LHCN-M2 (cell line): ENCODE measurements around a stretch of chr3.

DNA sequence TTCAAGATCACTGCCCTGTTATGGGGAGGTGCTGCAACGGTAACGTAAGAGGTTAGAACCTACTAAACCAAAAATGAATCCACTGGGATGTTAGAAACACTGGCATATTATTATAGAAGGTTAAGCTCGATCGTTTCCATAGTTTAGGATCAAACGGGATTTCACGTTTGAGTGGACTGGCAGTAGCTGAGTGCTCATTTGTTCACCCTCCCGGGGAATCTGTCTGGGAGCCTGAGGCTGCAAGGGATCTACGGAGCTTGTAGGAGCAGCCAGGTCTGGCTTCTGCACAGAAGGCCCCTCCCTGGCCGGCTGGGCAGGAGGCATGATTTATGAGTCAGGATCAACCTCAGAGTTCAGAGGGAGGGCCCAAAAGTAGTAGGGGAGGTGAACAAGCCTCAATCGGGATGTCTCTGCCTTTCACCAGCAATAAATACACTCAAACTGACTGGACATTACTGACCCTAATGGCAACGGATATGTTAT lies 109.4 kb upstream of the LMOD3 start:
- RAMPAGE, long total RNA = no peak

DNA sequence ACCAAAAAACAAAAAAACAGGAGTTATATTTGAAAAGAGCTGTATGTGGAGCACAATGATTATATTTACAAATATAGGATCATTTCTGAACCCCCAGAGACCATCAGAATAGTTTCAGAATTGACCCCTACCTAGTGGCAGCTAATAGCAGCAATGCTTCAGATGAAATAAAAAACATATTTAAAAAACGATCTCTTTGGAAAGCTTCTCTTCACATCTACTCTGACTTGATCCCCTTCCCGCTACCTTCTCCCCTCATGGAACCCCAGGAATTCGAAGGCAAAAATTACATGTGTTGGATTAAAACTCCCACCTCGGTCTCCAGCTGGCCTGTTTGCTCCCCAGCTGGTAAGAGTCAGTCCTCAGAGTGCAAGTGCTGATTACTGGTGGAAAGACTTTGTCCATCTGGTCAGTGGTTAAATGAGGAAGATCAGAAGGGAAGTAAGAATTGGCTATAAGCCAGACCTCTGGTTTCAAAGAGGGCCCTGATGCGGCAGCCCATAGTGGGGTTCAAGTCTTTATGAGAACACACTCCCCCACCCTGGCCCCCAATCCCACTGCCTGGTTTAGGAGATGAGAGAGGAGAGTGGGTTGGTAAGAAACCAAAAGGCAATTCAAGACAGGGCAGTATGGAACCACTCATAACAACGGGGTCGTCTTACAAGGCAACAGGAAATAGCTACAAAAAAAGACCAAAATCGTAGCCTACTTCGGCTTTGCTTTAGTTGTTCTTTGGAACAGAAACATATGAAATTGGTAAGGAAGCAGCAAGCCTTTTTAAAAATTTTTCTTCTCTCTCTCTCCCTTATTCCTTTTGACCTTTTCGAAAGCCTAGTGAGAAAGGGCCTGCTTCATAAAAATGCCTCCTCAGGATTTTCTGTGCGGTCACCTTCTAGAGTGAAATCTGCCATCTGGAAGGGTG lies 65.1 kb downstream of the FRMD4B start:
- RAMPAGE, long total RNA = no peak

DNA sequence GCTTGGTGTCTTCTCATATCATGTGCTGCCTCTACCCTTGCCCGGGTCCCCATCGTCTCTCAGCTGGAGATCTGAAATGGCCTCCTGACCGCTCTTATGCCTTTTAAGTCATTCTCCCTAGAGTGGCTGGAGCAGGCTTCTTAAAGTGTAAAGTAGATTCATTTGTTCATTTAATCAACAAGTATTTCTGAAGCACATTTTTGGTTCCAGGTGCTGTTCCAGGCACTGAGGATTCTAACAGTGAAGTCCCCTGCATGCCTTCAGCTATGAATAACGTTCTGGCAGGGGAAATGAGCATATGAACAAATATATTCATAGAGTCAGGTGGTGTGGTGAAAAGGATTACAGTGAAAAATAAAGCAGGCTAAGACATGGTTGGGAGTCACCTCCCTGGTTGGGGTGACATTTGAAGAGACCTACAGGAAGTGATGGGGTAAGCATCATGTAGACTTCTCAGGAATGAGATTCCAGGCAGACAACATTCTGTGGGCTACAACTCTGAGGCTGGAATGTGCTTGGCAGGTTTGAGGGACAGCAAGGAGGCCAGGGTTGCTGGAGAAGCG lies 15.1 kb downstream of the FRMD4B start:
- RAMPAGE, long total RNA = no peak

DNA sequence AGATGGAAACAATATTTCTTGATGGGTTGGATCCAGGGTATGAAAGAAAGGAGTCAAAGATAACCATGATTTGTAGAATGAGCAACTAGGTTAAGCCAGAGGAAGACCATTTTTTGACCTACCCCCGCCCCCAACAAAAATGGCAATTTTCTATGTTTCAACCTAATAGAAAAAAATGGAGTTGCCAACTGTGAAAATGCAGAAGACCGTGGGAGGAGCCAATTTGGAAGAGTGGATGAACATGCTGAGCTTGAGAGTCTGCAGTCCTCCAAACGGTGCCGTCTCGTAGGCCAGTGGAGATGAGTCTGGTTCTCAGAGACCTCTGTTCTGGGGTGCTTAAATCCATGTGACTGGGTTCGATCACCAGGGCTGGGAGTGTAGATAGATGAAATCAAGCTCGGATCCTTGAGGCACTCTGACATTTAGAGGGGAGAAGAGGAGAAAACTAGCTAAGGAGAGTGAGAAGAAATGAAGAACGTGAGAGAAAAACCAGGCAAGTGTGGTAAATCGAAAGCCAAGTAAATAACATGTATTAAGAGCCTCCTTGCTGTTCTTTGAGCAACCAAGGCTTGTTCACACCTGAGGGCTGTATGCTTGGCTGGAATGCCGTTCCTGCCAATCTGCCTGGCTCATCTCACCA lies 190.7 kb downstream of the MITF start:
- RAMPAGE, long total RNA = no peak

DNA sequence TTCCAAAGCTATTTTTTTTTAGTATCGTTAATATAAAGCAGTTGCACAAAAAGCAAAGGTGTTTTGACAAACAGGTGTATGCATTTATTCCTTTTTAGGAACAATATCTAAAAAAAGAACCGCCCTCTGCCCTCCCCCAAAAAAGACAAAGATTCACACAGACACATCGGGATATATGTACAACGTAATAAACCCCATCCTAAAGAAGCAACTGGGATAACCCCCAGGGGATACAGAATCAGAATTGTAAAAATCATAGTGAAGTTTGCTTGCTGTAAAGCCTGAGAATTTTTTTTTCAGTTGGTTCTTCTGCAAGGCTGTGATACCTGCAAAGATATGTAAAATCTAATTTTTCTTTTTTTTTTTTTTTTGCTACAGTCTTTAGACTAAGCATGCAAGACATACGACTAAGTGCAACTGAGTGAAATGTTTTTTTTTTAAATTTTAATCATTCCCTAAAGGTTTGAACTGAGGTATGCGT lies 627.4 kb downstream of the FOXP1 start:
- RAMPAGE, long total RNA = no peak

DNA sequence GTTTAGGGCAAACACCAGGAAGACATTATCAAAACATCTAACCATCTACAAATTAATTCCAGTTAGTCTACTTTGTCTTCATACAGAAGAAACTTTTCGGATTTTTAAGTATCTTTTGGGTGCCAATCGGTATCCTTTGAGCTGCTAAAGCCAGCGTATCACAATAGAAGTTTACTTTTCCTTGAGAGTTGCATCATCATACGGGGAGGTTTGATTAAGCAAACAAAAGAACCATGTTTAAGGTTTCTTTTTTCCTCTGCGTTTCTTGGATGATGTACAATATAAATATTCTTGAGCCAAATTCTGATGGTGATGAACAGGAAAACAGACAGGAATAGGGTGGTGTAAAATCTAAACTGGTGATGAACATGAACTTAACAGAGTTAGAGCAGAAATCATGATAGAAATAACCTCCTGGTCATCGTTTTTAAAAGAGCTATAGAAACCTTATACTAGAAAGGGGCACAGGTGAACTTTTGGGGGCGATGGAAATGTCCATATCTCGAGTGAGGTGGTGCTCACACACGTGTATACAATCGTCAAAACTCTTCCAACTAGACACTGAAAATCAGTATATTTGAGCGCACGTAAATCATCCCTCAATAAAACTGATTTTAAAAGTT lies 527.8 kb downstream of the FOXP1 start:
- RAMPAGE, long total RNA = no peak

DNA sequence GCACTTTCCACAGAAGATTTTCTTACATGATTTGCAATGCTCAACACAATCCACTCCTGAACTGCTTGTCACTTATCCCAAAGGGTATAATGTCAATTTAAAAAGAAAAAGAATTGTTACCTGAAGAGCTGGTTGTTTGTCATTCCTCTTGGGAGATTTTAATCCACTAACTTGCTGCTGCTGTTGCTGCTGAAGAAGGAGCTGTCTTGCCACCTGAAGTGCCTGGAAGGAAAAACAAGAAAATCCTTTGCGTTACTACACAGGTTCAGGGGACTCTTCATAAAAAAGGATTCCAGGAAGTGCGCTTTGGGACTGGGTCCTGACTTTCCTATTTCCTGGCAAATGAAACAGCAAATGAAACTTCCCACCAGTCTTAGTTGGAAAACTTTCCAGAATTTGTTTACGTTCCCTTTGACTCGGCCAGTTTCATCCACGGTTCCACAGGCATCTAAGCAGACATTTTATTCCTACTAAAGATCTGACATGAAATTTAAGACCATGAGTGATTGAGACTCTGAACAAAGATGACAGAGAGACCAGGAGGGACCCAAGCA lies 471.0 kb downstream of the FOXP1 start:
- RAMPAGE, long total RNA = no peak

DNA sequence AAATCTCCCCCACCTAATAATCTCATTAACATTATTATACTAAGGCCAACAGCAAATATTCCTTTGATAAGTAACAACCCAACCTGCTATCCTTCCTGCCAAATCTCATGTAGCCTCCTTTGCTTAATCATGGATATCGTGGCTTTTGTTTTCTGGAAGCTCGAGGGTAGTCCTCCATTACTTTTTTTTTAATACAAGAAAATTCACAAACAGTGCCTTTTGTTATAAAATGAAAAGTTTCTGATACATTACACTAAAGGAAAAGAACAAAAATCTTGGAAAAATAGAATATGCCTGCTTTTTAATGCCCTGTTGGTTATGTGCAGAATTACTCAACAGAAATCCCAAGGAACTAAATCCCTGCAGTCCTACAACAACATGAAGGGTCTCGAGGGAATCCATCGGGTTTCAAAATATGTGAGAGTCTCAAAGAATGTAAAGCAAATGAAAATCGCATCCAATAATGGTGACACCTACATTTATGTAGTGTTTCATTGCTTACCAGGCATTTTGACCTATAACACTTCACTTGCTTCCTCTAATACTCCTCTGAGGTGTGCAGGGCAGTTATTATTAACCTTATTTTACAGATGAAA lies 411.4 kb downstream of the FOXP1 start:
- RAMPAGE, long total RNA = no peak

- RAMPAGE, long total RNA = no peak
These were observed 284.3 kb downstream of the FOXP1 start for GRCh38 chr3:71299129-71299759.

- RAMPAGE, long total RNA = no peak
These were observed 278.0 kb downstream of the FOXP1 start for GRCh38 chr3:71305201-71306307.

- RAMPAGE, long total RNA = no peak
These were observed 274.2 kb downstream of the FOXP1 start for GRCh38 chr3:71309345-71309674.

- RAMPAGE, long total RNA = no peak
These were observed 224.4 kb downstream of the FOXP1 start for GRCh38 chr3:71358990-71359571.

- RAMPAGE, long total RNA = no peak
These were observed 162.9 kb downstream of the FOXP1 start for GRCh38 chr3:71420505-71421146.

DNA sequence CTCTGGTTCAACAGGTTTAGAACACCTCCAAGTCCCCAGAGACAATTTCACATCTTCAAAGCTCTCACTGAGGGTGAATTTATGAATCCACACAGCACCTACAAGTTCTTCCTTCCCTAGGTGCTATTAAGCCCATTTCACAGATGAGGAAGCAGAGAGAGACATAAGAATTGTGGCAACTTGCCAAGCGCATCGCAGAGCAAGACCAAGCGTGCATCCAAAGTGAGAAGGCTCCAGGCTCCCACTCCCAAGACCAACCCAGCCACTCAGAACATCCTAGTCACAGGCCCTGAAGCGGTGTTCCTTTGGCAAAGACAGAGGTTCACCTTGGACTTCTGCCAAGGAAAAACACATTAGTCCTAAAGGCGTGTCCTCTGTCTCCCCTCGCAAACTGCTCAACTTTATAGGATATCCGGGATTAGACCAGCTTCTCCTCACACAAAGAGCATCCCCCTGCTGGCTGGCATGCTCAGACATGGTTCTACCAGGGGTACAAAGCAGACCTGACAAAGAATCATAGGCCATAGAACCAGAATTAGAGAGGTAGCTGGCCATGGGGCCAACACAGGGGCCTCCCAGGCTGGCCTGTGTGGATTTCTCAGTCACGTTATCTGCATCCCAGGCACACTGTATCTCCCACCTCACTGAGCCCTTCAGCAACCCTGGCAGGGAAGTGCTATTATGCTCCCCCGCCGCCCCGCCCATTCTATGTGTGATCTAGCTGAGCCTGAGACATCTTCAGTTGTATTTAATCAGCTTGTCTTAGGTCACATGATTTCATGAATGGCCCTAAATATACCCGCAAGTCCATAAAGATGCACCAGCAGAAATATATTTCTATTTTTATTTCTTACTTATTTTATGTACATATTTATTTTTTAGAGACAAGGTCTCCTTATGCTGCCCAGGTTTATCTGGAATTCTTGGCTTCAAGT lies 160.2 kb downstream of the FOXP1 start:
- RAMPAGE, long total RNA = no peak

DNA sequence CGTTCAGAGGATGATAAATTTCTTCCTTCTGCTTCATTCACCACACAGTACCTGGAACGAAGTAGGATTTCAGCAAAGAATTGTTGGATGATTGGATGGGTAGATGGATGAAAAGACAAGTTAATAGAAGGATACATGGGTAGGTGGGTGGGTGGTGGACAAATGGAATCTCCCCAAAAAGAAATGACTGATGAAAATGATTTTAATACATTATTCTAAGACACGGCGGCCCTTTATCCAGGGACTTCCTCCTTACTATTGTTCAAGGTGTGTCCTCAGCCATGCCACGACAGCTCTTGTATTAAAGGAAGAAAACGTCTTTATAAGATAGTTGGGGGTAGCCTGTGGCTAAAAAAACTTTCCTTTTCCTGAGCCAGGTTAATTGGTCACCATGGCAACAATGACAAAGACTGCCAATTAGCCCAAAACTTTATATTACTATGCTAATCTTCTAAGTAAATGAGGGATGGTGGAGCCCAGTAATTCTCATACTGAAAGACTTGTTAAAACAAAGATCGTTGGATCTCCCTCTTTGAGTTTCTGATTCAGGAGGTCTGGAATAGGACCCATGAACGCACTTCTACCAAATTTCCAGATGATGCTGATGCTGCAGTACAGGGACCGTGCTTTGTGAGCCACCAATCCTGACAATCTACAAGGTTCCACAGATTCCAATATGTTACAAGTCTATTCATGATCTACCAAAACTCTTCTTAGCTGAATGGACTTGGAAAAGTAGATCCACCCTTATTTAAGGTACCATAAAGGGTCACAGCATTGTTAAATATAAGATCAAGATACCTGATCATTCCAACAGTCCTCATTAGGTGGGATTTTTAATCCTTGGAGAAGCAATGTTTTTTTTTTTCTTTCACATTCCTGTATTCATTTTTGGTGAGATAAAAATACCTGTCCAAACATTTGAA lies 116.0 kb downstream of the FOXP1 start:
- RAMPAGE, long total RNA = no peak

DNA sequence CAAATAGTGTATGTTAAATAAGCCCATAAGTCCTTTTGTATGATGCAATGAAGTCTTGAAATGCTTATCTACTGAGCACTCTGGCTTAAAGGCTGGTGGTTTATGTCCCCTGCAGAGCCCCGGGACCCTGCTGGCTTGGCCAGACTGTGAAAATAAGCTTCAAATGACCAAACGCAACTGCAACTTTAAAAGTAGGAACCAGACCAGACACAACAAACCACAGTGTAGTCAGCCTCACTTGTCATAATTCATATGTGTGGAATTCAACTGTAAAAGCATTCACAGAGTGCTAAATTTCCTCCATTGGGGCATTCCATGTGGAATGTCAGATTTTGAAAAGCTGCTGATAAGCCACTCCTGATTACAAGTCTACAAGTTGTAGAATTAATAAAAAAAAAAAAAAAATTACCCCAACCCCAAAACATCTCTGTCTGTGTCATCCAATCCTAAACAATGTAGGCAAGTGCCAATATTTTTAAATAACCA lies 72.4 kb downstream of the FOXP1 start:
- RAMPAGE, long total RNA = no peak

- RAMPAGE, long total RNA = no peak
These were observed 1.2 kb downstream of the FOXP1 start for GRCh38 chr3:71582012-71583049.

- RAMPAGE, long total RNA = no peak
These were observed 31.5 kb downstream of the EIF4E3 start for GRCh38 chr3:71693617-71694106.

GRCh38 chr3:72124064-72124482 lies 339.1 kb upstream of the PROK2 start:
- RAMPAGE, long total RNA = no peak

- RAMPAGE, long total RNA = no peak
These were observed 342.3 kb upstream of the PROK2 start for GRCh38 chr3:72127302-72127612.